Foreskin keratinocyte (primary cell): ENCODE data around the genes PACSIN1, SPDEF and TCP11.

- RAMPAGE, total RNA, result no peak
Observed at GRCh38 chr6:34465832-34466633, at the start of gene PACSIN1. TSS of gene PACSIN1 (plus strand) at chr6:34466076.

DNA sequence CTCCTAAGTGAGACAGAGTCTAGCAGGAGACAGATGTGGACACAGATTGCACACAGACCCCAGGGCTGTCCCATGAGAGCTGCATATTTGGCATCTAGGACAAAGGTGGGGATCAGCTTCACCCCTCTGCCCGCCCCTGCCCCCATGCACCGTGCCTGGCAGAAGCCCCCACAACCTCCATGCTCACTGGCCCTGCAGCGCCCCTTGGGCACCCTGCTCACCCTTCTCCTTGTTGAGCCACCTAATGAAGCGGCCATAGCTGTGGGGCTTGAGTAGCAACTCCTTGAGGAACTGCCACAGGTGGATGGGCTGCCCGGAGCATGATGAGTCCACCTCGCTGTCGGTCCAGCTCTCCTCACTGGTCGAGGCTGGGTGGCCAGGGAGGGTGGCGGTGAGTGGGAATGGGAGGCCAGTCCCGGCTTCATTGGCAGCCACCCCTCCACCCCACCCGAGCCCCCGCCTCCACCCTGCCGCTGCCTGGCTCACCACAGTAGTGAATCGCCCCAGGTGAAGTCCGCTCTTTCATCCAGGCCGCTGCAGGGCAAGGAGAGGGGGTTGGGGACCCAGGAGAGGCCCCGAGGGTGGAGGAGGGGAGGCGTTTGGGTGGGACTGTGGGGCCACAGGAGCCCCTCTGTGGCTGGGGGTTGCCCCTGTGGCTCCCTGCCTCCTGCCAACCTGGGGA lies 17.0 kb downstream of the SPDEF start:
- RAMPAGE, total RNA, result no peak

DNA sequence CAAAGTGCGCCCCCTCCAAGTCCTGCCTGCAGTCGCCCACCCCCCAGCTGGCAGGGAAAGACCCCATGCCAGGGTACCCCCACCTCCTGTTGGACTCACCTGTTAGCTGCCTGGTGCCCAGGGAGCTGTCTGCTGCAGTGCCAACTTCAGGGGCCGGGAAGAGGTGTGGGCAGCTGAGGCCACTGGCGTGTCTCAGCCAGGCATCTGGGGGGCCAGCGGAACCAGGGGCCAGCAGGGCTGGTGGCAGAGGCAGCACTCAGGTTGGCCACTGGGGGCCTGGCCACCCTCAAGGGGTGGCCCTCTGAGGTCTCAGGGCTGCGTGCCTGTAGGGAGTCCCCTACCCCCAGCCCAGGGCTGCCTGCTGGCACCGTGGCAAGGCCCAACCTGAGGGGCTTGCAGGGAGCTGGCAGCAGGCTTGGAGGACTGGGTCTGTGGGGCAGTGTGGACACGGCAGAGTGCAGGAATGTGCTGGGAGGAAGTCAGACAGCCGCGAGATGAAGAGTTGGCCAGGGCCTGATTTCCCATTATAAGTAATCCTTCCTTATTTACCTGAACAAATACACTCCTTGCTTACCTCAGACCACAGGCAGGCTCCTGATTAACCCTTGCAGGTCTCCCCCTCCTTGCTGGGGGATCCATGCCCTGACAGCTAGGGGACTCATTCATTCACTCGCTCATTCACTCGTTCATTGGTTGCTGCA lies at the start of gene SPDEF:
TSS of gene SPDEF (minus strand) at position 500 of the 701 bp plus-strand sequence.
- RAMPAGE, total RNA, result no peak

GRCh38 chr6:34587446-34588194 lies 31.5 kb upstream of the SPDEF start:
- RAMPAGE, total RNA, result no peak

GRCh38 chr6:34618516-34619175 lies 62.5 kb upstream of the SPDEF start:
- RAMPAGE, total RNA, result no peak

DNA sequence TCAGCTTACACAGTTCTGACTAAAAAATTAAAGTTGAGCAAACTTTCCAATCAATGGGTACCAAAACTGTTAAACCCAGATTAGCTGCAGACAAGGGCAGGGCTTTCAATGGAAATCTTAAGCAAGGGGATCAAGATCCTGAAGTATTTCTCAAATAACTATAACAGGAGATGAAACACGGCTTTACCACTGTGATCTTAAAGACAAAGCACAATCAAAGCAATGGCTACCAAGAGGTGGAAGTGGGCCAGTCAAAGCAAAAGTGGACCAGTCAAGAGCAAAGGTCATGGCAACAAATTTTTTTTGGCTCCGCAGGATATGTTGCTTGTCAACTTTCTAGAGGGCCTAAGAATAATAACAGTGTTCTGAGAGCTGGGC lies 54.2 kb downstream of the ILRUN start:
- RAMPAGE, total RNA, result no peak

DNA sequence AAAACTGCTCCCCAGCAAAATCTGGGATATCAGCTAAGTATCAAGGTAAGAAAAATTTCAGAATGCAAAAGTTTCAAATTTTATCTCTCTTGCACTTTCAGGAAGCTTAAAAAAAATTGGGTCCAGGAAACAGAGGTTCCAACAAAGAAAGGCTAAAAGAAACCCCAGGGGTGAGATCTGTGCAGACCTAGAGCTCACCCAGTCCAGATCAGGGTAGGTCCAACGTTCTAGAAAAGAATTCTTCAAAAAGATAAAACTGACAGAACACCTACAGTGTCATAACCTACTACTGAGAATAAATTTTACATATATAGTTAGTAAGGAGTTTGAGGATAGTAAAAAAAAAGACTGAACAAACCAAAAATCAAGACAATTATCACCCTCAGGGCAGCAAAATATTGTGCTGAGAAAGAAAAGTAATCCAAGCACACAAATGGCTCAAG lies 23.4 kb downstream of the ILRUN start:
- RAMPAGE, total RNA, result no peak

- RAMPAGE, total RNA, result no peak
Observed at GRCh38 chr6:34835832-34836501, 44.1 kb downstream of the BLTP3A start.

DNA sequence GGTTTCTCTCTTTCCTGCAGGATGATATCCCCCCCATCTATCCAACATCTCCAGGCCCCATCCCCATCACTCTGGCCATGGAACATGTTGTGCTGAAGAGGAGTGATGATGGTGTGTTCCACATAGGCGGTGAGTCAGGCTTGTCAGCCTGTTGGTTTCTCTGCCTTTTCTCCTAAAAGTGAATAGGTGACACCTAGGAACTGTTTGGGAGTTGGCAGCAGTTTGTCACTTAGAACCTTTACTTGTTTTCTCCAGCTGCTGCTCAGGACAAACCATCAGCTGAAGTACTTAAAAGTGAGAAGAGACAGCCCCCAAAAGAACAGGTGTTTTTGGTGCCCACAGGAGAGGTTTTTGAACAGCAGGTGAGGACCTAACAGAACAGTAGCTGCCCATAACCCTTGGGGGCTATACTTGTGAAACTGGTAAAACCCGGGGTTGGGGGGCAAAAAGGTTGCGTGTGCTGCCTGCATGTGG lies 16.2 kb downstream of the TAF11 start:
- RAMPAGE, total RNA, result no peak

DNA sequence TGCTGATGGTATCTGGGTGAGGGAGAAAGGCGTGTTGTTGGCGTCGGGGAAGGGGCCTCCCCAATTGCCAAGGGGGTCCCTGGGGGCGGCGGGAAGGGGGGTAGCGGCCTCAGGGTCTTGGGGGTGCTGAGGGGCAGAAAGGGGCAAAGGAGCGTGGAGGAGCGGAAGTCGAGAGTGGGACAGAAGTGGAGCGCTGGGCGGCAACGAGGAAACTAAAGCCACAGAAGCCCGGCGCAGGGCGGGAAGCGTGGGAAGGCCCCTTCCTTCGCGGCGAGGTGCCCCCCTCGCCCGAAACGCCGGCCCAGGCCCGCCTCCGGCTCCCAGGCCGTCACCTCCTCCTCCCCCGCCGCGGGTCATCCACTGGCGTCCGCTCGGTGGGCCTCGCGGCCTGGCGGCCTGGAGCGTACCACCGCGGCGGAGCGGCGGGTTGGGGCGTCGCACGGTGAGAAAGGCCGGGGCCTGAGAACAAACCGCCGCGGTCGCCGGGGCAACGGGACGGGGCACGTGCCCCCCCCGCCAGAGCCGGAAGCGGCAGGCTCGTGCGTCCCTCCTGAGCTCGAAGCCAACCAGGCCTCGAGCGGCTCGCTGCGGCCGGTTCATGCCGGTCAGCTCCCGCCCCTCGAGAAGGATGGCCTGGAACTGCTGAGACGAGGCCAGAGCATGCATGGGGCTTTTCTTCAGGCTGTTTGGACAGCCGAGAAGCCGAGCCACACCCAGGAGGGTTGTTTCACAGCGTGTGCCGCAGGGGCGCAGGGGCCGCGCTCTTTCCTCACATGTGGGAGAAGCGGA lies at the start of gene TCP11:
TSS of gene TCP11 (minus strand) at position 467 of the 789 bp plus-strand sequence.
- RAMPAGE, total RNA, result no peak

- RAMPAGE, total RNA, result no peak
Observed at GRCh38 chr6:35147999-35148733, 7.0 kb upstream of the TCP11 start.

GRCh38 chr6:35185060-35185633 lies 28.6 kb upstream of the SCUBE3 start:
- RAMPAGE, total RNA, result no peak

DNA sequence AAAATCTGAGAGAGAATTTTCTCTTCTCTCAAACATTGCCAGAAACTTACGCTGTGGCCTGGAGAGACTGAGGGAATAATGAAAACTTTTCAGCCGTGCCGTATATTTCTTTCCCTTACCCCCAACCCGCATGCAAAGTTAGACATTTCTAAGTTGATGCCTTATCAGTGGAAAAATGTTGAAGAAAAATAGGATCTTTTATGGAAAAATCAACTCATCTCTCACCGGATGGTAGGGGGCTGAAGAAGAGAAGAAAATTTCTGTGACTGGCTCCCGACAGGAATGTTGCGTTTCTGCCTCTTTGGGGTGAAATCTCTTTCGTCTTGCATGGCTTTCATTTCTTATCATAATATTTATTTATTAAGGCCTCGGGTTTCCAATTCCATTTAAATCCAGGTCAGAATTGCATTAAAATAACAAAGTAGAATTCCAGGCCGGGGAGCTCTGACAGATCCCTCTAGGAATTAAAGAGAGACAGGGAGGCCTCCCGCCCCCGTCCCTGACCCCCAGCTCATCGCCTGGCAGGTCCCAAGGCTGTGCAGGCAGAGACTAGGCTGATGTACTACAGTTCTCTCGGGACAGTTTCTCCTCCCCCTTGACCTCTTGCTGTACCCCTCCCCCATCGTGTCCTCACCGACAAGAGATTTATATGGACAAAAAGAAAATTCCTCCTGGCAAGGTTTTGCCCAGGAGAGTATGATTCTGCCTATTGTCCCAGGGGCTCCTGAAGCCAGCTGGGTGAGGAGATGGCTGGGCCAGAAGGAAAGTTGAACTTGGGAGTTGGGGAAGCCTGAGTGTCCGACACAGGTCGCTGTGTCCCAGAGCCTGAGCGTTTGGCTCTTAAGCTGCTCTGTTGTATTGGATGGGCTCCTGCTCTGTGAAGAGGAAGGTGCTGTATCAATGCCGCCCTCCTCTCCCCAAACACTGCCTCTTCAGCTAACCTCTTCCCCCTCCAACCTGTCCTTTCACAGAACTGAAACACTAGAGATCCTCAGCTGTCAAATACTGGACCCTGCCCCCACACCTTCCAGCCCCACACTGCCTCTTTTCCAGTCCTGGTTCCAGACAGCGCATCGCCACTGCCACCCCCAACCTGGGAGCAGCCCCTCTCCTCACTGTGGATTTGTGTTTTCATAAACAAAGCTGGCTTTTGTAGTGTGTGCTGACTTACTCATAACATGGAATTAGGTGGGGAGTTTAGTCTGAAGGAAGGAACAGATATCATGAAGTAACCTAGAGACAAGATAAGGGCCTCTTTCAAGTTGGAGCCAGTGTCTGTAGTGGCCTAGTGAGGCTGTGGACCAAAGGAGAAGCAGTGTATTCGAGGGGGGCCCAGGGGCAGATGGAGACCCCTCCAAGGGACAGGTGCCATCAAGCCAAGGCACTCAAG lies 1.6 kb downstream of the SCUBE3 start:
- RAMPAGE, total RNA, result no peak

GRCh38 chr6:35360808-35361405 lies 18.5 kb downstream of the PPARD start:
- RAMPAGE, total RNA, result no peak

- RAMPAGE, total RNA, result no peak
Observed at GRCh38 chr6:35365678-35366286, 23.4 kb downstream of the PPARD start.

- RAMPAGE, total RNA, result no peak
Observed at GRCh38 chr6:35385669-35386230, 43.4 kb downstream of the PPARD start.

DNA sequence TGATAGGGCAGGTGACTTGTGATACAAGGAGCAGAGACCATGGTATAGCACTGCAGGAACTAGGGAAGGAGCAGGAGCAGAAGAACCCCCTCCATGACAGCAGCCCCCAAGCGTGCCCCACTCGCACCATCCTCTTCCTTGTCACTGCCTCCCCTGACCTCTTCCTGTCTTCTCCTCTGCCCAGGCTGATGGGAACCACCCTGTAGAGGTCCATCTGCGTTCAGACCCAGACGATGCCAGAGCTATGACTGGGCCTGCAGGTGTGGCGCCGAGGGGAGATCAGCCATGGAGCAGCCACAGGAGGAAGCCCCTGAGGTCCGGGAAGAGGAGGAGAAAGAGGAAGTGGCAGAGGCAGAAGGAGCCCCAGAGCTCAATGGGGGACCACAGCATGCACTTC lies 41.3 kb upstream of the FANCE start:
- RAMPAGE, total RNA, result no peak

DNA sequence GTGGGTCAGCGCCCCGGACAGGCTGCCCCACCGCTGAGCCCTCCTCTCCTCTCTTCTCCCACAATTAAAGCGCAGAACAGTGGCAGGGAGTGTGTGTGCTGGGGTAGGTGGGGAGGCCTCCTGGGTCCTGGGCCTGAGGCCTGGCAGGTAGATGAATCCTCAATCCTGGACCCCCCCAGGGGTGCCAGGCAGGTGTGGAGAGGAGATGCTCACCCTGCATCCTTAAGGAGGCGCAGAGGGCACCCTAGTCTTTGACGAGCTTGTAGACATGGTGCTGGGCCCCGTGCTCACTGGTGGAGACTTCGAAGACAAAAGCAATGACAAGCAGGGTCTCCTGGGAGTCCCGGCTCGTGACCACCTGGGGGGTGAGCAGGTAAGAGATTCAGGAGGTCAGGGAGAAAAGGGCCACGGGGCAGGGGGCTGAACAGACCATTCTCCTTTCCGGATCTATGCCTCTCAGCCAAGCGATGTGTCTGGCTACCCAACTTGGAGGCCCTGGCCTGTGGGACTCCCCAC lies 6.7 kb downstream of the RPL10A start:
- RAMPAGE, total RNA, result no peak

DNA sequence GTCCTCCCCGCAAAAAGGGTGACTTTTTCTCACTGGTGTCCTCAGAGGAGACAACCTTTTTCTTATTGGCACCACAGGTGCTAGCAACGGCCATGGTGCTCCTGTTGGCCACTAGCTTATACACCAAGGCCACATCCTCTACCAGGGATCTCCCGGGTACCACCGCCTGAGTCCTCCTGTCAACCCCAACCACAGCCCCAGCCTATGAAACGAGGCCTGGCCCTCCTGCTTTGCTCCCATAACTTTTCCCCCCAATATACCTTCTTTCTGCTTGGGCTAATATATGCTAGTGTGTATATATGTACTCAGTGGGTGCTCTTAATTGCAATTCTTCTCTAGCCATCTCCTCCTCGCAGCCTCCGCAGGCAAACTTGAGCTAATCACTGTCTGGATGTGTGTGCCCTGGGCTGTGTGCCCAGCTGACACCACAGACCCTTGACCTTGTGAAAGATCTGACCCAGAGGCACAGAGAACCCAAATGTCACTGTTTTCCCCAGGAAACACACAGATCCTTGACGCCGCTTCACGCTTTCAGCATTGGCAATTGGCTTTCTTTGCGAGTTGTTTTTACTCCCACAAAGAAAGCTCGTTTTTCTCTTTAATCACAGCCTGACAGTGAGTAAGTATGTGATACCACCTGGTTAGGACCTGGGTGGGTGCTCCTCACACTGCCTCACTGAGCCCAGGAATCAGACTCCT lies 12.8 kb downstream of the RPL10A start:
- RAMPAGE, total RNA, result no peak

DNA sequence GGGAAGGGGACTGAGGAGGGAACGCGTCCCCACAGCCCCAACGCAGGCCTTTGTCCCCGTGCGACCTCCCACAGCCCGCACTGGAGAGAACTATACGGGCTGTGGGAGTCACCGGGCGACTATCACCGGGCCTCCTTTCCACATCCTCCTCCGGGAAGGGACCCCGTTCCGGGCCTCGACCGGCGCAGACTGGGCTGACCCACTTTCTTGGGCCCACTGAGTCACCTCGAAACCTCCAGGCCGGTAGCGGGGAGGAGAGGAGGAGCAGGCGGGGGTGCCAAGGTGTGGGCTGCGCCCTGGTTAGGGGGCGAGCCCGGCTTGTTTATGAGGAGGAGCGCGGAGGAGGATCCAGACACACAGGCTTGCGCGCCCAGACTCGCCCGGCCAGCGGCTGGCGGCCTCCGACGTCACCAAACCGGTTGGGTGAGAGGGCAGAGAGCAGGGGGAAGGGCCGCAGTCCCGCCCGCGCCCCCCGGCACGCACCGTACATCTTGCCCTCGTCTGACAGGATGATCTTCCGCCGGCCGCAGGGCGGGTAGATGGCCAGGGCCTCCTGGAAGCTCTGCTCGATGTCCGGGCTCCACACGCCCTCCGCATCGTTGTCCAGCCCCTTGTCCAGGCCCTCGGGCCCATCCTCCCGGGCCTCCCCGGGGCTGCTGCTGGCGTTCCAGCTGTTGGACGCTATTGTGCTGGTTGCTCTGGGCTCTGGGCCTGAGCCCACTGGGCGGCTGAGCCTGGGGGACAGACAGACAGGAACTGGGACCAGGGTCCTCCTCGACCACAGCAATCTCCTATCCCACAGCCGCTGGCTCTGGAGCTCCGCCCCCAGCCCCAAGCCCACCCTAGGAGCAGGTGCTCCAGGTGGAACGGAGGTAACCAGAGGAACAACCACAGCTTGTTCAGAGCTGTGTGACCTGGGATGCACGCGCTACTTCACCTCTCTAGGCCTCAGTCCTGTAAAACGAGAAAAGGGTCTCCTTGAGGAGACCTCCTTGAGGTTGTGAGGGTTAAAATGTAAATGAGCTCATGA lies 10.6 kb downstream of the TEAD3 start:
- RAMPAGE, total RNA, result no peak